Mesenchymal stem cell of adipose (primary cell): ENCODE measurements around the gene FGD3.

DNA sequence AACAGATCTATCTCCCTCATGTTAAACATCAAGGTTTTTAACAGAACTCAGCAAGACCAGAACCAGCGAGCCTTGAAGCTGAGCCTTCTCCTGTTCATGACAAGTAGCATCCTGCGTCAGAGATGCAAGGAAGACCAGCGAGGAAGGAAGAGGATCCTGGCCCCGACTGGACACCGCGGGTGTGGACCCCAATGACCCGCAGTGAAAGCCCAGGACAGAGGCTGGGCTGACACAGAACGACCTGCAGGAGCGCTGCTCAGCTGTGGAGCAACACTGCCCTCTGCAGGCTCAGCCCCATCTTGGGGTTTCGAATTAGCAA is 35.4 kb downstream of the IPPK start:
- CAGE, long polyA plus RNA, result no peak

DNA sequence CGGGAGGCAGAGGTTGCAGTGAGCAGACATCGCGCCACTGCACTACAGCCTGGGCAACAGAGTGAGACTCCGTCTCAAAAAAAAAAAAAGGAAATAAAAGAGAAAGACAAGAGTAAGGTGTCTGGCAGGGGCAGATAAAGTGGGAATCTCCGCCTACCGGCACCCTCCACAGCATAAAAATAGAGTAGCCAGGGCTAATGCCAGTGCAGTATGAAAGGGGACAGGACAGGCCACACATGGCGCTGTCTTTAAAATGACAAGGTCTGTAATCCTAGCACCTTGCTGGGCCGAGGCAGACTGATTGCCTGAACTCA is 7.9 kb downstream of the BICD2 start:
- CAGE, long polyA plus RNA, result no peak

GRCh38 chr9:92947076-92947742 is at the start of gene FGD3:
TSS of gene FGD3 (plus strand) at chr9:92947523.
- CAGE, long polyA plus RNA, result no peak

GRCh38 chr9:92963683-92964802 is 16.7 kb downstream of the FGD3 start:
- CAGE, long polyA plus RNA, result no peak

- CAGE, long polyA plus RNA, result no peak
Observed at GRCh38 chr9:92964803-92965080, 17.4 kb downstream of the FGD3 start.

DNA sequence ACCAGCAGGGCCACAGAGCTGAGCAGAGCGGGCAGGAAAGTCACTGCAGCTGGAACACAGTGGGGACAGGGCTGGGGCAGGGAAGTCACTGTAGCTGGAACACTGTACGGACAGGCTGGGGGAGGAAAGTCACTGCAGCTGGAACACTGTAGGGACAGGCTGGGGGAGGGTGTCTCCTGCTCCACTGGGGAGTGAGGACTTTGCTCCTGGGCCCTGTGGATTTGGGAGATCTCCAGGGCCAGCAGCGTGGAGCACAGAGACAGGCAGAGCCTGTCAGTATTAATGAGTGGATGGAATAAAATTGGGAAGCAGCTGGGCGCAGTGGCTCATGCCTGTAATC is 8.9 kb upstream of the SUSD3 start:
- CAGE, long polyA plus RNA, result no peak

DNA sequence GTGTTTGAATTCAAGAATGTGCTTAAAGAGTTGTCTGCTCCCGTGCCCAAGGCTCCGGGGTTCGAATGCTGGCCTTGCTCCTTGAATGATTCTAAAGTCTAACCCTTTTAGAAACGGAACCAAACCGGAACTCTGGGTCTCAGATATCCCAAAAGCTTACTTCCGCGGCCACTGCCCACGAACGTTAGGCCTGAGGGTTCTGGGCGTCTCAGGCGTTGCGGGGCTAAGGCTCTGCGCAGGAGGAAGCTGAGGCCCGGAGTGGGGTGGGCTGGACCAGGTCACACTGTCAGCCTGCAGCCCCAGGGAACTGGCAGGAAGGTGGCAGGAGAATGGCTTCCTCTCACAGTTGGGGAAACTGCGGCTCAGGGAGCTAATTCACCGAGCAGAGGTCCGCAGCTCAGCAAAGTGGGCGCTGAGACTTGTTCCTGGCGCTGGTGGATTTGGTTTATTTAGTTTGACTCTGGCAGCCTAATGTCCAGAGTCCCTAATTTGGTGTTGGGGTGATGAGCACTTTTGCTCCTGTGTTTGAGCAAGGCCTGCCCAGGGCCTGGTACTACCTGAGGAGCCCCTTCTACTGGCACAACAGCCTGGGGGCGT is 1.0 kb downstream of the SUSD3 start:
- CAGE, long polyA plus RNA, result no peak

DNA sequence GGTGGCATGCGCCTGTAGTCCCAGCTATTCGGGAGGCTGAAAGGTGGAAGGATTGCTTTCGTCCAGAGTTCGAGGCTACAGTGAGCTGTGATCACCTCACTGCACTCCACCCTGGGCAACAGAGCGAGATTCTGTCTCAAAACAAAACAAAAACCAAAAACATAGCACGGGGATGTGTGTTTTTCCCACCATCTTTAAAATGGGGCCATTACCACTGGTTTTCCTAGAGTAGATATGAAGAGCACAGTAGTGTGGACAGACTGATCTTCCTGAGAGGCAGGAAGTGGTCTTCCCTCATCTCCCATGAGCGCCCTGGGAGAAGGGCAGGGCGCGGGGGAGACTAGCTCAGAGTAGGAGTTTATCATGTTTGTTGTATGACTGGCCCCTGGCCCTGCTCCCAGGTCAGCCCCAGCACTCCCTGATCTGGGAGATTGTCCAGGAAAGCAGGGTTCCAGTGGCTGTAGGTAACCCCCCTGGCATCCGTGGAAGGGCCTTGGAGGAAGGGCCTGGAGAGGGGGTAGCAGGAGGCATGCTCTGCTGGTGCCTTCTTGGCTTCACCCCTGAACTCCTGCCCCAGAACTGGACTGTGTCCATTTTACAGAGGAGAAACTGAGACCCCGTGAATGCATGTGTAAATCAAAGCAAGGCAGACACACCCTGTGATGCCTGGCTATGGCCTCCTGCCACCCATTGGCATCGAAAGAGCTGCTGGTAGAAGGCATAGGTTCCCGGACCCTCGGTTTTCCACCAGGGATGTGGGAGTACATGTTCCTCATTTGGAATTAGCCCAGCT is 2.4 kb downstream of the SUSD3 start:
- CAGE, long polyA plus RNA, result no peak

DNA sequence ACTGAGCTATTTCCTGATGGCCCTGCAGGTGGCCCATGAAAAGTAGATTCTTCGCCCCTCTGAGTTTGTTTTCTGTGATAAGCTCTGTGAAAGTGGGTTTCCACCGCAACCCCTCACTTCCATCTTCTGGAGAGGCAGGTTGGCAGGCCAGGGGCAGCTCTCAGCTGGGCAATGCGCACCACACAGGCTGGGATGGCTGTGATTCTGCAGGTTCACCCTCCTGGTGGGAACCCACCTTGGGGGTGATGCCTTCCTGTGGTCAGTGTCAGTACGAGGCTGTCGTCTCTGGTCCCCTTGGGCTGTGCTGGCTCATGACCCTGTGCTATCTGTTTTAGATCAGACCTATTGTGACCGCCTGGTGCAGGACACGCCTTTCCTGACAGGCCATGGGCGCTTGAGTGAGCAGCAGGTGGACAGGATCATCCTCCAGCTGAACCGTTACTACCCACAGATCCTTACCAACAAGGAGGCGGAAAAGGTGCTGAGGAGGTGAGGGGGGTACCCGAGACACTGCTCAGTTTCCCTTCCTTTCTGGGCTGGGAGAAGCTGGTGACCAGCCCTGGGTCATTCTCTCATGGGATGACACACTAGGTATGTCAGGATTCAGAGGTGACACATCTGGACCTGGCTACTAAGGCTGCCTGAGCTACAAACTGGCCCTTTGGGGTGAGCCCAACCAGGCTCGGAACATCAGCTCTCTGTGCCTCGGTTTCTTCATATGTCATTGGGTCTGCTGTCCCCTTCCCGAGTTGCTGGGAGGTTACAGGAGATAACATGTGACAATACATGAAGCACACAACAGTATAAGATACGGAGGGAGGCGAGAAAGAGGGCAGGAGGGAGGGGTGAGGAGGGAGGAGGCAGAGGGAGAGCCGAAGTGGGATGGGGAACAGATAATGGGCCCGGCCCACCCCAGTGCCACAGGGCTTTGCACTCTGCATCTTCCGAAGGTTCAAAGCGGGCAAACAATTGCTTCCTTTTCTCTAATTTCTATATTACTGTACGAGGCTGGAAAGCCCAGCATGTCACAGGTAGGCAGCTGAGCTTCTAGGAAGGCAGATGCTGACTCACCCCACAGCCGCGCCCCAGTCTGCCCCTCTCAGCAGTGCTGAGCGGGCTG is 11.7 kb downstream of the CARD19 start:
- CAGE, long polyA plus RNA, result no peak

DNA sequence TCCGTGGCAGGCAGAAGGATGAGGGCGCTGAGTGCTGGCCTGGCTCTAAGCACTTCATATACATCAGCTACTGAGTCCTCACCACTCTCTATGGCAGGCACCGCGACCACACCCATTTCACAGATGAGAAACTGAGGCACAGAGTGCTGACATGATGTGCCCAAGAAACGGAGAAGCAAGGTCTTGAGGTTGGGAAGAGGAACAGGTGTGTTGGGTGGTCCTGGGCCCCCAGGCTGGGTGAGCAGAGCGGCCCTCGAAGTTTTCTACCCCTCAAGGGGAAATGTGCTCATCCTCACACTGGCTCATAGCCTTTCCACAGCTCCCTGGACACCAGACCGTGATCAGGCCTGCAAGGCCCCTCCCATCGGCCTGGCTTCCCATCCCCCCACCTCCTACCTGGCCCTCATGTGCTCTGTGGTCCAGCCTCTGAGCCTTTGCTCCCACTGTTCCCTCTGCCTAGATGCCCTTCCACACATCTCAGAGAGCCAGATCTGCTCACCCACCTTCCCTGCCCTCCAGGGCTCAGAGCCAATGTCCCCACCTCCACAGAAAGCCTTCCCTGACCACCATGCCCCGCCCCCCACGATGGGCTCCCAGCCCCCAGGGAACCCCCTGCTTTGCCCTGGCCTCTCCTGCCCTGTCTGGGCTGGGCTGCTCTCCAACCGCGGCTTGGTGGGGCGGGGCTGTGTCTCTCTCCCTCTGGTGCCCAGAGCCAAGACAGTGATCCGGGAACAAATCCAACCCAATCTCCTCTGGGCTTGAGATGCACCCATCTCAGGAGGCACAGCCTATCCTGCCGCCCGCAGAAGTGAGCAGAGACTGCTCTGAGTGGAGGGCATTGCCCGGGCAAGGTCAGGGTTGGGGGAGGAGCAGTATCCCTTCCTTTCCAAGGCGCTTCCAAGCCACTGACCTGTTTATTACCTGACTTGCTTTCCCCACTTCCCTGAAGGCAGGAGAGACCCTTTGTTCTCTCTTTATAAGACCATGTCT is 1.8 kb downstream of the NINJ1 start:
- CAGE, long polyA plus RNA, result no peak

- CAGE, long polyA plus RNA, result no peak
Observed at GRCh38 chr9:93156057-93156746, 22.2 kb upstream of the NINJ1 start.

GRCh38 chr9:93186149-93186896 is 2.4 kb downstream of the WNK2 start:
- CAGE, long polyA plus RNA, result no peak

GRCh38 chr9:93226663-93227195 is 42.8 kb downstream of the WNK2 start:
- CAGE, long polyA plus RNA, result no peak

DNA sequence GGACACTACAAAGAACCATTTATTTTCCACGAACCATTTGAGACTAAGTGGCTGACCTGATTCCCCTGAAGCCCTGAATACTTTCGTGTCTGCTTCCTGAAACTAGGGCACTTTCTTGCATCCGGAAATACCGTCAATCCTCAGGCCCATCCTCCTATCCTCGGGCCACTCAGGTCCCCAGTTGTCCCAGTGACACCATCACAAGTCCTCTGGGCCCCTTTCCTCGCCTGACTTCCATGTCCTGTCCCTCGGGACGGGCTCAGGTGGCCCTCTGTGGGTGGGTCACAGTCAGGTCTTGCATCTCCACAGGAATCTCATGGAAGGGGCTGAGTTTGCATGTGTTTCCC is 61.2 kb downstream of the WNK2 start:
- CAGE, long polyA plus RNA, result no peak

DNA sequence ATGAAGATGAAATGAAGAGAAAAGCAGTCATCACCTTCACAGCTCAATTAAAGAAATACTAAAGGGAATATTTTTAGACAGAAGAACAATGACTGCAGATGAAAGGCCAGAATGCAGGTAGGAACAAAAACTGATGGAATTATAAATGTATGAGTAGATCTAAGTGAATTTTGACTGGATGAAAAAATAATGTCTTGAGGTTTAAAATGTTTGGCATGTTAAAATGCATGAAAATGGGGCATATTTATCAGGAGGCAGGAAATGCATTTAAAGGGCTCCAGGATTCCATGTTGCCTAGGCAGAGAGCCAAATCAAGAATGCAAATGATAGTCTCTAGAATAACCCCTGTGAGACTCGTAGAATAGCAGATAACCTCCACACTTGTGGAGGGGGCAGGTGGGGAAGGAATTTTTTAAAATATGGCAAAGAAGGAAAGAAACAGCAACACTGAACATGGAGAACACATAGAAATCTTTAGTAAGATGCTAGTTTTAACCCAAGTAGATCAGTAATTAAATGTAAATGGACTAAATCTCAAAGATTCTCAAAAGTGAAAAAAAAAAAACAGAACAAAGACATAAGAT is 98.1 kb downstream of the WNK2 start:
- CAGE, long polyA plus RNA, result no peak

DNA sequence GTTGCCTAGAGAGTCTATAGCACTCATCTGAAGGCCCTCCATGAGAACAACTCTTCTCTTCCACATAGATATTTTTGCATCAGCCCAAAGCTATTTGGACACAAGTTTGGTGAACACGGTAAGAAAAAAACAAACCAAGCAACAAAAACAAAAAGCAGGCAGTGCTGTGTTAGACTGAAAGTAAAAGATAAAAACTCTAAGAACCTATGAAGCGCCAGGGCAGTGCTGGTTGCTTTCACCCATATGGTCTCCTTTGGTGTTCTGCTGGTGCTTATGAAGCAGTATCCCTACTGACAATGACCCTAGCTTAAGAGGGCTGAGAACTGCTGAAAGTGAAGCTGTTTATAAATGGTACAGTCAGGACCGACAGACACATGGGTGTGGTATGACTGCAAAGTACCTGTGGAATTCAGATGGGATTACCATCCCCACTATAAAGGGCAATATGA is 4.8 kb upstream of the FAM120A start:
- CAGE, long polyA plus RNA, result no peak

DNA sequence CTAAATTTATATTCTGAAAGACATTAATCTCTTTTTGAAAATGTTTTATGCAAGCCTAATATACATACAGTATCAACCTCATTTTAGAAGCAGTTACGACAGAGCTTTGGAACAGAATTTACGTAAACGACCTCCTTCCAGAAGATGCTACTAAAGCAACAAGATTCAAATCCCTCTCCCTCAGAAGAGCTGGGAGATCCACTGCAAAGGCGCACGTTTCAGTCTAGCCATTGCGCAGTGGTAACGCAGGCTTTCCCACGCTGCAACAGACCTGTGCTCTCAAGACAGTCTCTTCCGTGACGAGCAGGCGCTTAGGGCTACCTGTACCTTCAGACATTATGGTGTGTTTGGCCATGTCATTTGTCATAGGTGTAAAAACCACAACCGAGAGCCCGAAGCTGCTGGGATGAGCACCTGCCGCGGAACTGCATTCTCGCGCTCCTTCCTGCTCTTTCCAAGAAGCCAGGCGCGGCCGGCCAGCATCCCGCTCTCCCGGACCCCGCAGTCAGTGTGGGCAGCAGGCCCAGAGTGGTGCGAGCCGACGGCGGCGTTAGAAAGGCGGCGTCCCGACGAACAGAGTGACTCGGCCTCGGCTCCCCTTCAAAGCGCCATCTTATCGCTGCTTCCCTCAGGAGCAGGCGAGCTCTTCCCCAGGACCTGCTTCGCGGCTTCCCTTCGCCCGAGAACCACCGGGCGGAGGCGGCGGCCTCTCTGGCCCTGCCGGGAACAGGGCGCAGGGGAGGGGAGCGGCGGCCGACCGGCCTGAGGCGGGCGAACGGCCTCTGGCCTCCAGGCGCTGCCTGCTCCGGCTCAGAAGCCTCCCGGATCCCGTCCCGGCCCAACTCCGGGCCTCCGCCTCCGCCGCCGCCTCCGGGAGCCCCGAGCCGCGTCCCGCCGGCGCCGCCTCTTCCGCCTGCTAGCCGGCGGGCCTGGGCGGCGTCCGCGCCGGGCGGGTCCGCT is 531 bp upstream of the FAM120A start:
- CAGE, long polyA plus RNA, result no peak

- CAGE, long polyA plus RNA, result no peak
Observed at GRCh38 chr9:93529144-93529723, 47.1 kb upstream of the PHF2 start.

DNA sequence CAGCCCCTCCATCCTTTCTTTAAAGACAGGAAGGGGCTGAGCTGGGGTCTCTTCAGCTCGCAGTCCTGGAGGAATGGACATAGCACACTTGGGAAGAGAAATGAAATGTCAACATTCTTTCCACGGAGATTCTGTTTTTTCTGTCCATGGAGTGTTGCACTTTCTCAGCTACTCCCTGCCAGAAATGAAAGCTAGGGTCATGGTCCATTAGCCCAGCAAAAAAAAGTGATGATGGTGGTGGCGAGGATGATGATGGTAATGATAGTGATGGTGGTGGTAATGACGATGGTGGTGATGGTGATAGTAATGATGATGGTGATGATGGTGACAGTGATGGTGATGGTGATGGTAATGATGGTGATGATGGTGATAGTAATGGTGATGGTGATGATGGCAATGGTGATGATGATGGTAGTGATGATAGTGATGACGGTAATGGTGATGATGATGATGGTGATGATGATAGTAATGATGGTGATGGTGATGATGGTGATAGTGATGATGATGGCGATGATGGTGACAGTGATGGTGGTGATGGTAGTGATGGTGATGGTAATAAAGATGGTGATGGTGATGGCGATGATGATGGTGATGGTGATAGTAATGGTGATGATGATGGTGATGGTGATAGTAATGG is 38.3 kb downstream of the PHF2 start:
- CAGE, long polyA plus RNA, result no peak

- CAGE, long polyA plus RNA, result no peak
Observed at GRCh38 chr9:93658061-93658614, 81.8 kb downstream of the PHF2 start.